Jejunum (tissue), 1 donor: ENCODE results near the gene PROKR1.

GRCh38 chr2:67234299-67234829 lies 162.8 kb upstream of the ETAA1 start:
- PRO-cap = no peak

- PRO-cap = no peak
Observed at GRCh38 chr2:68150916-68151487, 6.3 kb downstream of the DNAAF10 start.

DNA sequence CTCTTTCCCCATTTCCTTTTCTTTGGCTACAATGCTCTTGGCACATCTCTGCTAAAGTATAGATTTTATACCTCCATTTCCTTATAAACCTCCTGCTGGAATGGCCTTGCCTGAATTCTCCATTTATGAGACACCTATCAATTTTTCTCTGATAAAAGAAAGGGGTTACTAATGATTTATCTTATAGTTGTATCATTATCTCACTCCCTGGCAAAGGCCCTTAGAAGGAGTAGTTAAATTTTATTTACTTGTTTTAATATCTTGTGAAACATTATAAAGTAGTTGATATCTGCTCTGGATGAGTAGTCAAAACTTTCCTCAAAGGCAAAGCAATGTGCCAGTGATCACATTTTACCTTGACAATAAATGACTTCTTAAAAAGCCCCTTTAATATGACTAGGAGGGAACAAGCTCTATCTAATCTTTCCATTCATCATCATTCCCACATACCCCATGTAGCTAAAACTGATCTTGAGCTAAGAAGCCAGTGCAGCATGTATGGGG lies 35.2 kb downstream of the PNO1 start:
- PRO-cap = no peak

DNA sequence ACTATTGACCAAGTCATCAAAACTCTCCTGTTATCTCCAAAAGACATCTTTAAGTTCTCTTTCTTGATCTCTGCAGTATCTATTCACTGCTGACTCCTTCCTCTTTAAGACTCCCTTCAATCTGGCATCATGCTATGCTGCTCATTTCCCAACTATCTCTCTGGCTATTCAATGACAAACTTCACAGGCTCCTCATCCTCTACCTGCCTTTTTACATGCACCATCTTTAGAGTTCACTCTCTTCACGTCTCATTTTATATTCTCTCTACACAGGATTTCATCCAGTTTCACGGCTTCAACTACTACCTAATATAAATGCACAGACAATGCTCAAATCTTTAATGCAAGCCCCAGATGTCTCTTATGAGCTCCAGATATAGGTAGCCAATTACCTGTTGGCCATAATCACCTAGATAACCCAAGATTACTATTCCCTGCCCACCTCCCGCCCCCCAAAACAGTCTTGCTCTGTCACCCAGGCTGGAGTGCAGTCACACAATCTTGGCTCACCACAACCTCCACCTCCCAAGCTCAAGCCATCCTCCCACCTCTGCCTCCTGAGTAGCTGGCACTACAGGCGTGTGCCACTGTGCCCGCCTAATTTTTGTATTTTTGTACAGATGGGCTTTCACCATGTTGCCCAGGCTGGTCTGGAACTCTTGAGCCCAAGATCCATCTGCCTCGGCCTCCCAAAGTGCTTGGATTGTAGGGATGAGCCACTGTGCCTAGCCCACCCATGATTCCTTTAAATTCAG lies 5.6 kb downstream of the PPP3R1 start:
- PRO-cap = no peak

- PRO-cap = no peak
Observed at GRCh38 chr2:68287395-68287885, 32.3 kb downstream of the CNRIP1 start.

- PRO-cap = no peak
Observed at GRCh38 chr2:68387299-68388323, 22.5 kb downstream of the PLEK start.

GRCh38 chr2:68391139-68391620 lies 26.1 kb downstream of the PLEK start:
- PRO-cap = no peak

GRCh38 chr2:68438648-68439173 lies 28.4 kb downstream of the FBXO48 start:
- PRO-cap = no peak

- PRO-cap = no peak
Observed at GRCh38 chr2:68505602-68506303, 38.4 kb downstream of the APLF start.

- PRO-cap = no peak
Observed at GRCh38 chr2:68643395-68643903, at the start of gene PROKR1. Gene PROKR1, plus strand, starts transcription at chr2:68643579.

DNA sequence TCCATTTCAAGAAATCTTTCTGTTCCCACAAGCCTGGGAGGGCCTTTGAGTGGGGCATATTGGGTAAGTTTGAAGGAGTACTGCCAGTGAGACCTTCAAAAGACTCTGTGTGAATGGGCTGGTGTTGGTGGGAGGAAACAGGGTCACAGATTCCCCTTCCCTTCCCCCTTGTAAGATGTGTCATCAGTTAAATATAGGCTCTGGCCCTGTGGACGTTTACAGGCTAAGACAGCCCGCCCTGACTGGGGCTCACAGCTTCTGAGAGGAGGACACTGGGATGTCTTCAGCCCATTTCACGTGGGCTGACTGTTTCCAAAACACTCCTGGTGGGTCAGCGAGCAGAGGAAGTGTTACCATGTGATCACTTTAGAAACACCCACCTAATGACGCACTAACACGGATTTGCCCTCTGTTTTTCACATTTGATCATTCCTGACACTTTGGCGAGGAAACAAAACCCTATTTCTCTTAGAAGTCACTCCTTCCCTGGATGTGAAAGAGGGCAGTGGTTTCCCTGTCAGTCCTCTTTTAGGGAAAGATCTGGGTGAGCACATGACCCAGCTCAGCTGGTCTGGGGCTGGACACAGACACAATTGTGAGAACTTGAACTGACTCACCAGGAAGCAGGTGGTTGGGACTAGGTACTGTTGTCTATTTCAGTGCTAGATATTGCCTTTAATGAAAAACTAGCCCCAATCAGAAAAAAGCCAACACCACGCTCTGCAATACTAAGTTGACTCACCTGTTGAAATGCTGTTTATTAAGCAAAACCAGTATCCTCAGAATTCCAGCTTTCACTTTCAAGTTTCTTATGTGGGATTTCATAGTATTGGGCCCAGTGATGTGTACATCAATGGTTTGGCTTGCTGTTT lies 38.9 kb downstream of the BMP10 start:
- PRO-cap = no peak

- PRO-cap = no peak
Observed at GRCh38 chr2:68834799-68835295, 36.4 kb downstream of the BMP10 start.

GRCh38 chr2:68943417-68944445 lies 9.0 kb downstream of the GKN2 start:
- PRO-cap = no peak

GRCh38 chr2:69253333-69253532 lies 133.8 kb downstream of the GFPT1 start:
- PRO-cap = no peak

DNA sequence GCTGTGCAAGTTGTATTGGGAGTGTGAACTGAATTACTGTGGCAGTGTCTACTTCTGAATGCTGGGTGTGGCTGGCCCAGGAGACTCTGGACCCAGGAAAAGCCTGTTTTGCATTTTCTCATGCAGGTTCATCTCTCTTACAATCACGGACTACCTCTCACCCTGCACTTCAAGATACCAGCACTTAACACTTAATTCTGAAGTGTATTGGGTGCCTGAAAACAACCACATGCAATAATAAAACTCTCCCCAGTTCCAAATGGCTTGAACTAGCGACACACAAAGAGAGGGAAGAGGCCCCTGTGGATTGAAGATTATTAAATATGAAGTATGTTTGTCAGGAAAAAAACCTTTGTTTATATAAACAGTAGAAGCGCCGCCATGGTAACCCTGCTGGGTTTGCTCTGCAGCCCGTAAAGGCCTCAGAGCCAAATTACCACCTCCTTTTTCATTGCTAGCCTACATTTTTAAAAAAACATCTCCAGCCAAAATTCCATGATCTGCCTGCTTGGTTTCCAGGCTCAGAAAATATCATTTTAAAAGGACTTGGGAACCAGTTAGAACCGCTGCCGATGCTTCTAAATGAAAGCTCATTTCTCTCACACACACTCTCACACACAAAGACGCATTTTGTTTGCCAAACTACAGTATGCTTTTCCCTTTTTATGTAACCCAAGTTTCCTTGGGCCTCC lies 77.4 kb downstream of the GFPT1 start:
- PRO-cap = no peak

DNA sequence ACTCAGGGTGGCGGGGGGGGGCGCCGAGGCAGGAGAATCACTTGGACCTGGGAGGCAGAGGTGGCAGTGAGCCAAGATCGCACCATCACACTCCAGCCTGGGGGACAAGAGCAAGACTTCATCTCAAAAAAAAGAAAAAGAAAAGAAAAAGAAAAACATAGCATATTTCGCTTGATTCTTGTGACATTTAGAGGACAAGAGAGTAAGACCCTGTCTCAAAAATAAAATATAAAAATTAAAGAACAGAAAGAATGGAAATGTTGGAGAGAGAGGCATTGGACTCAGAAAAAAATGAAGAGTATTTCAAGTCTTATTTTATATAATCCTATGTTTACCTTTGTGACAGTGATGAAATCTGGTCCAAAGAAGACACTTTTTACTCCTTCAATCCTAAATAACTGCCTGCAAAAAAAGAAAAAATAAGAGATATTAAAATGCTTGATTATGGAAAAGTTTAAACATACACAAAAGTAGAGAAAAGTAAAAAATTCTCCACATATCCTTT lies 18.0 kb downstream of the NFU1 start:
- PRO-cap = no peak

DNA sequence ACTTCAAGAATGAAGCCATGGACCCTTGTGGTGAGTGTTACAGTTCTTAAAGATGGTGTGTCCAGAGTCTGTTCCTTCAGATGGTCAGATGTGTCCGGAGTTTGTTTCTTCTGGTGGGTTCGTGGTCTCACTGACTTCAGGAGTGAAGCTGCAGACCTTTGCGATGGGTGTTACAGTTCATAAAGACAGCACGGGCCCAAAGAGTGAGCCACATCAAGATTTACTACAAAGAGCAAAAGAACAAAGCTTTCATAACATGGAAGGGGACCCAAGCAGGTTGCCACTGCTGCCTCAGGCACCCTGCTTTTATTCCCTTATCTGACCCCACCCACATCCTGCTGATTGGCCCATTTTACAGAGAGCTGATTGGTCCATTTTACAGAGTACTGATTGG lies 2.0 kb upstream of the NFU1 start:
- PRO-cap = no peak

- PRO-cap = no peak
Observed at GRCh38 chr2:69689516-69689947, 46.0 kb upstream of the AAK1 start.

DNA sequence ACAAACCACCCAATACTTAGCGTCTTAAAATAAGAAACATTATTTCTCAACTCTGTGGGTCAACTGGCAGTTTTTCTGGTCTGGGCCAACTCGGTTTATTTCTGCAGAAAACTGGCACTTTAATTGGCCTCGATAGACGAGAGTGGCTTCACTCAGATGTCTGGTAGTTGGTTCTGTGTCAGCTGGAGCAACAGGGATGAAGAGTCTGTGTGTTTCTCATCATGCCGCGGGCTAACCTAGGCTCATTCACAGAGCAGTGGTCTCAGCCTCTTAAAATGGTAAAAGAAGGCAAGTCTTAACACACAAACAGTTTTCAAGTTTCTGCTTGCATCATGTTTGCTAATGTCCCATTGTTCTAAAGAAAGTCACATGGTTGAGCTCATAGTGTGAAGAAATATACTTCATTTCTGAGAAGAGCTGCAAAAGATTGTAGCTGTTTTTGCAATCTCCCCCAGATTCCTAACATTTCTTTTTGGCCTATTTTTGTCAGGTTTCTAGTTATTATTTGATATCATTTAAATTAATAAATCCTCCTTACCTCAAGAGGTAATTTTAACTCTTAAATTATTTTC lies 37.5 kb upstream of the ANXA4 start:
- PRO-cap = no peak

- PRO-cap = no peak
Observed at GRCh38 chr2:69724693-69725075, 17.2 kb upstream of the ANXA4 start.